Fibroblast of the aortic adventitia (primary cell): ENCODE measurements around a stretch of chr12.

GRCh38 chr12:19369460-19370150 is 69.7 kb upstream of the AEBP2 start:
- CAGE, long polyA plus RNA = no peak

GRCh38 chr12:19482590-19483143 is 43.4 kb downstream of the AEBP2 start:
- CAGE, long polyA plus RNA = no peak

DNA sequence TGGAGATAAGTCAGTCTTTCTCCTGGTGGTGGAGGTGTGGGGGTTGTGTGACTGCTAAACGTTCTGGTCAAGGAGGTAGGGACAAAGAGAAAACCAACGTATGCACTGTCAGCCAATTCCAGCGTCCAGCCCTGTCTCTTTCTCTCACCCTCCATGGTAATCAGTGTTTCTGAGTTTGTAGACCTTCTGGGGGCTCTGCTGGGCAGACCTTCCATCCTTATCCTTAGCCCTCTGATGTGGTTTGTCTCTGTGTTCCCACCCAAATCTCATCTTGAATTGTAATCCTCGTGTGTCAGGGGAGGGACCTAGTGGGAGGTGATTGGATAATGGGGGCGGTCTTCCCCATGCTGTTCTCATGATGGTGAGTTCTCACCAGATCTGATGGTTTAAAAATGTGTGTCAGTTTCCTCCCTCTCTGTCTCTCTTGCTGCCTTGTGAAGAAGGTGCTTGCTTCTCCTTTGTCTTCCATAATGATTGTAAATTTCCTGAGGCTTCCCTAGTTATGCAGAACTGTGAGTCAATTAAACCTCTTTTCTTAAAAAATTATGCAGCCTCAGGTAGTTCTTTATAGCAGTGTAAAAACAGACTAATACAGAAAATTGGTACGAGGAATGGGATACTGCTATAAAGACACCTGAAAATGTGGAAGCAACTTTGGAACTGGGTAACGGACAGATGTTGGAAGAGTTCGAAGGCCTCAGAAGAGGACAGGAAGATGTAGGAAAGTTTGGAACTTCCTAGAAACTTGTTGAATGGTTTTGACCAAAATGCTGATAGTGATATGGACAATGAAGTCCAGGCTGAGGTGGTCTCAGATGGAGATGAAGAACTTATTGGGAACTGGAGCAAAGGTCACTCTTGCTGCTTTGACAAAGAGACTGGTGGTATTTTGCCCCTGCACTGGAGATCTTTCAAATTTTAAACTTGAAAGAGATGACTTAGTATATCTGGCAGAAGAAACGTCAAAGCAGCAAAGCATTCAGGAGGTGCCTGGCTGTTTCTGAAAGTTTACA is 143.0 kb downstream of the AEBP2 start:
- CAGE, long polyA plus RNA = no peak

- CAGE, long polyA plus RNA = no peak
These were observed 396.9 kb upstream of the PDE3A start for GRCh38 chr12:19971226-19971968.

DNA sequence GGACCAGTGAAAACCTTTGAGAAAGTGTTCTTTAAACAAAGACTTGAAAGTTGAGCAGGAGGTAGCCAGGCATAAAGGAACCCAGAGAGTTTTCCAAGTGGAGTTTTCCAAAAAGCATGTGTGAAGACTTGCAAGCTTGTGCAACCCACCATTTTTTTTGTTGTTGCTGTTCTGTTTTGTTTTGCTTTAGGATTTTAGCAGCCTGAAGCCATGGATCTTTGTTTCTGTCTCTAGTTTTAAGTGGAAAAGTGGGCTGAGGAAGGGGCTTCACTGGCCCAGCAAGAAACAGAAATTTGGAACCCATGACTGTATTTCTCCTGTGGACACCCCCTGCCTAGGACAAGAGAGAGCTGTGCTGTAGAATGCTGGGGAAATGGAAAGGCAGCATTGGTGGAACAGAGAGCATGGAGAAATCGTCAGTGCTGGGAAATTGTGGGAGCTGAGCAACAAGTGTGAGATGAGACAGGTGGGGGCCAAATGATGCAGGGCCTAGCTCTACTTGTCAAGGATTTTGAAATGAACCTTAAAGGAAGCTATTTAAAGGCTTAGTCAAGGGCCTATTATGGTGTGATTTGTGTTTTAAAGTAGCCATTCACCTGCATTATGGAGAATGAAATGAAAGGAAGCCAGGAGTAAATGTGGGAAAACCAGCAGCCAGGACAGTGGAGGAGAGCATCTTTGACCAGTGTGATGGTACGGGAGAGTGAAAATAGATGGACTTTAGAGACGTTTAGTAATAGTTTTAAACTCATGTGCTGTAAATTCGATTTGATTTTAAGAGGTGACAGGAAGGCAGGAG is 45.0 kb downstream of the PDE3A start:
- CAGE, long polyA plus RNA = no peak

GRCh38 chr12:20420006-20420983 is 52.0 kb downstream of the PDE3A start:
- CAGE, long polyA plus RNA = no peak

- CAGE, long polyA plus RNA = no peak
These were observed 53.1 kb downstream of the PDE3A start for GRCh38 chr12:20421372-20421808.

DNA sequence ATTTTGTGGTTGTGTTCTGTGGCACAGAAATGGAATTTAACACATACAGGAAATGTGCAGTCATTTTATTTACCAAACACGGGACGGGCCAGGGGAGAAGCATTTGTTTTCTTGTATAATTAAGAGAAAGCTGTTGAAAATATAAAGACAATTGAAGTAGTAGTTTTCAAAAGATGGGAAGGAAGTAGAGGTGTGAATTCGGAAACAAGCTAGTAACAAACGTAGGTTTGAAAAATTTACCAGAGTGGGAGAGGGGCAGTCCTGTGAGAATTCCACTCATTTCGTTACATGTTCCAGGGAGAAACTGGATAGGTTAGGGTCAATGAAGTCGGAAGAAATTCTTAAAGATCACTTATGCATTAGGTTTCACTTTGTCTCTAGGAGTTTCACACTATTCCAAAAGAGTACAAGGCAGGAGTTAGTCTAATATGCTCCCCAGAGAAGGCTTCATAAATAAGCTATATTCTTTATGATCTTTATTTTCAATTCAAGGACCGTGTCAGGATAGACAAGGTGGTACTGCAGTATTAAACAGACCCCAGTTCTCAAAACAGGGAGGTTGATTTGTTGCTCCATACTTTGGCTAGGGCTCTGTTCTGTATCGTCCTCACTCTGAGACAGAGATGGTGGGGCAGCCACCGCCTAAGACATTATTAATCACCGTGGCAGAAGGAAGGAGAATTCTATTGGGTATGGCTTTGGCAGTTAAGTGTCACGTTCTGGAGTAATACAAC is 117.2 kb upstream of the SLCO1C1 start:
- CAGE, long polyA plus RNA = no peak

DNA sequence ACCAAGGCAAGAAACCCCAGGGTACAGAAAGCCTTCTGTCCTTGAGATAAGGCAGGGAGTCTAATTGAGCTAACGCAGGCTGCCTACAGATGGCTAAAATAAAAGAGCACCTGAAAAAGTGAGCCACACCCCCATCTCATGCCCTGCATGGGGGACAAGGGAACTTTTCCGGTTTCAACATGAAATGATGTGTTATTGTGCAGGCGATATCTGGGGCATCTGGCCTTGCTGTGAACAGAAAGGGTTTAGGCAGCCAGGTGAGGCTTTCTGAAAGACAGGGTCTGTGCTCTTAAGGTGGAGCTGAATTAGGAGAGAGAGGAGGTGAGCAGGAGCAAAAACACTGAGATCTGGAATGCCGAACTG is 20.0 kb upstream of the LDHB start:
- CAGE, long polyA plus RNA = no peak

DNA sequence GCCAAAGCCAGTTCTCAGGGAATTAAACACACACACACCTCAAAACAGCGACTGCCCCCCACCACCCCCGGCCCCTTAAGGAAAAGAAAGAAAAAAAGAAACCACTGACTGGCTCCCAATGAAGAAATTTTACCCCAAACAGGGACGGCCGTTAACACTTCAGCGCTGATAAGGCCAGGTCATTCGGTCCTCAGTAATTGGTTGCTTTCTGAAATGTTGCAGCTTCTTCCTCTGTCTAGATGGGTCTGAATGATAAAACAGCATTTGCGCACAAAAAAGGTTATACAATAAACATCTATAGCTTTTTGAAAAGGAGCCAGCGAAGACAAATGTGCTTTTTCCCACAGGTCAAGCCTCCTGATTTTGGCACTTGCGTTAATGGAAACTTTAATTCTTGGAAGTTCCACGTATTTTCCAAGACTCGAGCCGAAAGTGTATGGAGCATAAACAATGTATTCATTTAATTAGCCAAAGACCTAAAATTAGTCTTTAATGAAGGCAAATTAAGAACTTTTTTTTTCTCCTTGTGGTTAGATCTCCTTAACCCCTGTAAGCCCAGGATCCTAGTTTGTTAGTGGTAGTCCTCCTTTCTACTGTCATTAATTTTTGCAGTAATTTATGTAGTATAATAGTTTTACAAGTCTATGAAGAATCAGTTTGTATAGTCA is 982 bp upstream of the KCNJ8 start:
- CAGE, long polyA plus RNA = no peak

DNA sequence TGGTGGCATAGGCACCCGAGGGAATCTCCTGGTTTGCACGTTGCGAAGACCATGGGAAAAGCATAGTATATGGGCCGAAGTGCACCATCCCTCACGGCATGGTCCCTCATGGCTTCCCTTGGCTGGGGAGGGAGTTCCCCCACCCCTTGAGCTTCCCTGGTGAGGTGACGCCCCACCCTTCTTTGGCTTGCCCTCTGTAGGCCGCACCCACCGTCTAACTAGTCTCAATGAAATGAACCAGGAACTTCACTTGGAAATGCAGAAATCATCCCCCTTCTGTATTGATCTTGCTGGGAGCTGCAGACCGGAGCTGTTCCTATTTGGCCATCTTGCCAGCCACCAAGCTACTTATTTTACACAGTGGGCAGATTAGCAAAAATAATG is 21.2 kb upstream of the KCNJ8 start:
- CAGE, long polyA plus RNA = no peak

- CAGE, long polyA plus RNA = no peak
These were observed 72.2 kb downstream of the CMAS start for GRCh38 chr12:22118166-22118693.

DNA sequence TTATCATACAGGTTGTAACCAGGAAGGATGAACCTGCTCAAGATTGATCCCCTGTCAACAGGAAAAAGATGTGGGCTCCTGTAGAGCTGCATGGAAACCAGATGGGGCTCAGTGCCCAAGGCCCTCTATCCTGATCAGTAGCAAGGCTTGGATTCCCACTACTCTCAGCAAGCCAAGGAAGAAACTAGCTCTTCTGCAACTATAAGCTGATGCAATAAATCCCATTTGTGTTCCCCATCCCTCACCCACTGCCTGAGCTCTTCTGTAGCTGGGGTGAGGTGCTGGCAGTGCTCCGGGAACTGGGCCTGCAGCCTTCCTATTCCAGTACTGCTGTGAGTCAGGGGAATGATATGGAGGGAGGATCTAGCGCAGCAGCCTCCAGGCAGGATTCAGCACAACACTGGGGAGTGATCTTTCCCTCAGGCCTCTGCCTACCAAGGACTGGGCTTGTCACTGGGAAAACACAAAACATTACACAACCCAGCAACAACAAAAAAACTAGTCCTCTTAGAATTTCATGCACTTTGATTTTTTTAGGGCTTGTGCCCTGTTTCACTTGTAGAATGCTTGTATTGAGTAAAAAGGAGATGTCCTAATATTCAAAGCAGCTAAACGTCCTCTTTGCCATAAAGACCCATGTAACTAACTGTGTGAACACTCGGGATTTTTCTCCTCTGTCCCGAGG is 58.7 kb downstream of the ST8SIA1 start:
- CAGE, long polyA plus RNA = no peak

DNA sequence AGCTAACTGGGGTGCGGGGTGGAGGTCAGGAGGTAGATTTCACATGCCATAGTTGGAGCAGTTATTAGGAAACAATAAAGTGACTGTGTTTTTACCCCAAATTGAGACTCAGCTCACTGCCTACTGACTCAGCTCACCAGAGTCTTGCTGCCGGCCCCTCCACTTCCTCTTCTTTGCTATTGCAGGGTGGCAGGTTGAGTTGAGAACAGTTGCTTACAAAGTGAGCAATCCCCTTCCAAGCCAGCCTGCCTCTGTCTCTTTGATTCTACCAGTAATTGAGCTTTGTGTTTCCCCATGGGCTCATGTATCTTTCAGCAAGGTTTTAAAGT is 12.9 kb downstream of the ST8SIA1 start:
- CAGE, long polyA plus RNA = no peak

- CAGE, long polyA plus RNA = no peak
These were observed 5.3 kb downstream of the C2CD5 start for GRCh38 chr12:22539024-22539509.

DNA sequence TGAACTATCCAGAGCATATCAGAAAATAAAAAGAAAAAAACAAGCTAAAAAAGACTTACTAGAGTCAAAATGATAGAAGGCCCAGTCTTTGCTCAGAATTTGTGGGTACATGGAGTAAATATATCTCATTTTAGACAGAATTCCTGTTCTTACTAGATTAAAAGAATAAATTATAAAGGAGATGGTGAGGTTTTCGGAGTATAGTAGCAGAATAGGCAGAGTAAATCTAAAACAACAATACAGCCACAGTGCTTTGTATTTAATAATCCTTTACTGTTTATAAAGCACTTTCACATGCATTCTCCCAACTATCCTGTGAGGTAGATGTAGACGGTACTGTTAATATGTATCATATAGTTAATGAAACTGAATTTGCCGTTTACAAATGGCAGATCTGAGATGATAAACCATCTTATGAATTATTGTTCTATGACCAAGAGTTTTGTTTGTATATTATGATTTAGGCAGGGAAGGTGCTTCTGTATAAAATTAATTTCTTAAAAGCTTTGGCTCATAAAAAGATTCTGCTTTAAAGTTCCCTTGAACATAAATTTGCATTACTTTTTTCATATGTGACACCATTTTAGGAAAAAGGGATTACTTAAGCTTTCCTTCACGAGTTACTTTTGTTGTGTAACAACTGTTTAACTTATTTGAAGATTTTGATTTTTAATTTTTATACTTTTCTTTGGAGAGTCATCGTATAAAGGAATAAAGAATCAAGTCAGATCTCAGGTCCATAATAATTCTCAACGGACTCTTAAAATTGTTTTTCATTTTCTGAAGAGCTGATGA is 3.1 kb downstream of the ETNK1 start:
- CAGE, long polyA plus RNA = no peak

- CAGE, long polyA plus RNA = no peak
These were observed 644 bp upstream of the SOX5 start for GRCh38 chr12:23950078-23950549.

GRCh38 chr12:24361830-24362399 is 412.4 kb upstream of the SOX5 start:
- CAGE, long polyA plus RNA = no peak

DNA sequence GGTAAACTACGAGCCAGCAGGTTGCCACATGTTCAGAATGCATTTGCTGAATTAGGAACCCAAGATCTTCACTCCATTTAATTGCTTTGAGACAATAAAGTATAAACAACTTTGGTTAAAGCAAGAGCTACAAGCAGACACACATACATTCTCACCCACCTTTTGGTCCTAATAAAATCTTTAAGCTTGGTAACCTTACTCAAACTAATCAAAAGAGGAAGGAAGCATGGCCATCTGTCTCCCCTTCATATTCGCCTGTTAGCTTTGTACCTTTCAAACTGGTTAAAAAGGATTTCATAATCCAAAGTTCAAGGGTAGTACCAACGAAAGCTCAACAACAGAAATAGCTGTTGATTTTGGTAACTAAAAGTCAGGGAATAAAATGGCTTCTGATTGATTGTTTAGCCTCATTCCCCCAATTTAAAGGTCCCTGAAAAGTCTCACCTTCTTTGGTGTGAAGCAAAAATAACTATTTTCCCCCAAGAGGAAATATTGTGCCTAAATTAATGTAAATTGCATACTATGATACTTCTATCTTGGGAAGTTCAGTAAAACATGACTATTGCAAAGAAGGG is 456.9 kb downstream of the BCAT1 start:
- CAGE, long polyA plus RNA = no peak

DNA sequence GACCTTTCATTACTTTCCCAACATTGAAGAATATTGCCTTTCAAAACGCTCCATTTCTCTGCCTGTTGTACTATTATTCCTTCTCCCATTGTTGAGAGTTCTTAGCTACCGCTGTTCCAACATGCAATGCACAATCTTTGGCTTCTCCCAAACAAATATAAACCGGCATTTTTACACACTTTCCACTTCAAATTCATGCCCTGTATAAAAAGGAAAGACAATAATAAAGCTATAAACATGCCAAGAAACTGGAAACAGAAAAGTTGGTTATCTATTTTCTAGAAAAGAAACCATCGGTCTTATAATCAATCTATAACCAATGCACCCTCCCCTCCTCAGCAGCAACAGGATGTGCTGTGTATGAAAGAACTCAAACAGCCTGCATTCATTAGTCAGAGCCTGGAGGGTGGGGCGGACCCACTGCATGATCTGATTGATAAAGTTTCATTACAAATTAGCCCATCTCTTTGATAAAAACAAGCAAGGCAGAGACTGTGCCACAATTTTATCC is 448.2 kb downstream of the BCAT1 start:
- CAGE, long polyA plus RNA = no peak